NCI-H460 (cell line): Measurements from ENCODE around the genes GTF3C1, APOBR, EIF3C and ATXN2L.

RAMPAGE:
- cytosol, long total RNA: no peak
- long total RNA: no peak
- nucleus, long total RNA: no peak
Measured at GRCh38 chr16:25109599-25109914, 2.0 kb upstream of the LCMT1 start.

GRCh38 chr16:25177988-25178686, 38.6 kb upstream of the AQP8 start:
RAMPAGE:
- cytosol, long total RNA: no peak
- long total RNA: no peak
- nucleus, long total RNA: no peak

DNA sequence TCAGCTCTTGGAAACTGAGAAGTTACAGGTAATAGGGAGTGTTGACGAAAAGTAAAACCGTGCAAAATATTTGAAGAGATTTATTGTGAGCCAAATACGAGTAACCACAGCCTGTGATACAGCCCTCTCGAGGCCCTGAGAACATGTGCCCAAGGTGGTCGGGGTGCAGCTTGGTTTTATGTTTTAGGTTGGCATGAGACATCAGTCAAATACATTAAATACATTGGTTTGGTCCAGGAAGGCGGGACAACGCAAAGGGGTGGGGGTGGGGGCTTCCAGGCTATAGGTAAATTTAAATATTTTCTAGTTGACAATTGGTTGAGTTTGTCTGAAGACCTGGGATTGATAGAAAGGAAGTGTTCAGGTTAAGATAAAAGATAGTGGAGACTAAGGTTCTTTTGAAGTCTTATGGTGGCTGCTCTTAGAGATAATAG, 1.1 kb upstream of the ZKSCAN2 start:
RAMPAGE:
- cytosol, long total RNA: no peak
- long total RNA: no peak
- nucleus, long total RNA: no peak

DNA sequence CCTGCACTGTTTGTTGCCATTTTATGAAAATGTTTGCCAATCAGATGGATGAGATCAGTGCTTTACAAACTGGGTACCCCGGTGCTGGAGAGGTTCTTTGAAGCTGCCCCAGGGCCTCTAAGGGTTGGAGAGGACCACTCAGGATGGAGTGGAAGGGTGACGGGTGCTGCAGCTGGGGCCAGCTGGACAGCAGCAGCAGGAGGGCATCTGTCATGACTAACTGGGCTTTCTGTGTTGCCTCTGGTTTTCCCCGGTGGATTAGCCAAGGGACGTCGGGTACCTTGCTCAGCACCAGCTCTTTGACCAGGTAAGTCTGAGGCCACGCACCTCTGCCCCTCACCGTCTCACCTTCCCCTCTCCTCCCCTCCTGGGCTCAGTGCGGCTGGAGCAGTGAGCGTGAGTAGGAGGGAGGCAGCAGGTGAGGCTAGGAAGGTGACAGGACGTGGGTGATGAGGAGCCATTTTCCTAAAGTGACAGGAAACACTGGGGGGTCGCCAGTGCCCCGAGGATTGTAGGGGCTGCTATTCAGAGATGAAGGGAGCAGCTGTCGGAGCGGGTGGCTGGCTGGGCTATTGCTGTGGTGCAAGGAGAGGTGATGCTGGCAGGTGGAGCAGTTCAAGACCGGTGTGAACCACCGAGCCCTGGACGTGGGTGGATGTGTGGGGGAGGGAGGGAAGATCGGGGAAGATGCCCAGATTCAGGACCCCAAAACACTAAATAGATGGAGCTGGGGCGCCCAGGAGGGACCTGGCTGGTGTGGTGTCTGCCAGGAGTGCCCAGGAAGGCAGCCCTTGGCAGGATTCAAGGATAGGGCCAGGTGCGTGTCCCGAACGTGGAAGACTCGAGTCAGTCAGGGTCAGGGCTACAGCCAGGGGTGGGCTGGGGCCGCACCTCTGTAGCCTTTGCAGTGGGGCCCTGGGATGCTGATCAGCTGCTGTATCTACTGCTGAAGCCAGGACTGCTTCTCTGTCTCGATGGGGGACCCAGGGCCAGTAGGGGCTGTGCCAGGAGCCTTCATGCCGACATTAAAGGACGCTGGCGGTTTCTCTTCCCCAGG, 12.7 kb downstream of the KDM8 start:
RAMPAGE:
- cytosol, long total RNA: no peak
- long total RNA: no peak
- nucleus, long total RNA: no peak

RAMPAGE:
- cytosol, long total RNA: no peak
- long total RNA: no peak
- nucleus, long total RNA: no peak
Measured at GRCh38 chr16:27225835-27226381, 22.6 kb downstream of the KDM8 start.

GRCh38 chr16:27238026-27238669, 30.4 kb downstream of the NSMCE1 start:
RAMPAGE:
- cytosol, long total RNA: no peak
- long total RNA: no peak
- nucleus, long total RNA: no peak

RAMPAGE:
- cytosol, long total RNA: no peak
- long total RNA: no peak
- nucleus, long total RNA: no peak
Measured at GRCh38 chr16:27352273-27352635, 38.5 kb downstream of the IL4R start.

GRCh38 chr16:27365268-27366093, 36.5 kb upstream of the IL21R start:
RAMPAGE:
- cytosol, long total RNA: no peak
- long total RNA: no peak
- nucleus, long total RNA: no peak

DNA sequence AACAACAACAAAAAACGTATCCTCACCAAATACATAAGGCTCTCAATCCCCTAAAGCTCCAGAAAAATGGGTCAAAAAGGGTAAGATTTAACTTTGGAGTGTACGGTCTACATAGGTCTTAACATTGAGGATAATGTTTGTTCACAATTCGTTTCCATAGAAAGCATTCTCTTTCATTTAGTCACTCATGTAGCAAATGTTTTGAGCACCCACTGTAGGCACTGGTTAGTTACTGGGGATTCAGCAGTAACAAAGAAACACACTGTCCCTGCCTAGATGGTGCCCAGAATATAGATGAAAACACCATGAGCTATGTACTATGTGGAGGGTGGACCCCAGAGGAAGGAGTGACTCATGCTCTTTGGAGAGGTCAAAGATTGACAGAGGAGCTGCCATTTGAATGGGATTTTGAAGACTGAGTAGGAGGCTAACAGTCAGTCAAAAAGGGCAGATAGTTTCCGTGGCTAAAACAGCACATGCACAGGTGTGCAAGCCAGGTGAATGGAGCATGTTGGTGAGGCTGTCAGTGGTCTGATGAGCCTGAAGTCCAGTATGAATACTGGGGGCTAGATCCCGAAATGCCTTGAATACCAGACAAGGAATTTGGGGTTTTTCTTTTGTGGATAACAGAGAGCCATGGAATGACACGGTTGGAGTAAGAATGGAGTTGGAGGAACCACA, 6.0 kb downstream of the IL21R start:
RAMPAGE:
- cytosol, long total RNA: no peak
- long total RNA: no peak
- nucleus, long total RNA: no peak

RAMPAGE:
- cytosol, long total RNA: no peak
- long total RNA: no peak
- nucleus, long total RNA: no peak
Measured at GRCh38 chr16:27426277-27426859, 24.4 kb downstream of the IL21R start.

DNA sequence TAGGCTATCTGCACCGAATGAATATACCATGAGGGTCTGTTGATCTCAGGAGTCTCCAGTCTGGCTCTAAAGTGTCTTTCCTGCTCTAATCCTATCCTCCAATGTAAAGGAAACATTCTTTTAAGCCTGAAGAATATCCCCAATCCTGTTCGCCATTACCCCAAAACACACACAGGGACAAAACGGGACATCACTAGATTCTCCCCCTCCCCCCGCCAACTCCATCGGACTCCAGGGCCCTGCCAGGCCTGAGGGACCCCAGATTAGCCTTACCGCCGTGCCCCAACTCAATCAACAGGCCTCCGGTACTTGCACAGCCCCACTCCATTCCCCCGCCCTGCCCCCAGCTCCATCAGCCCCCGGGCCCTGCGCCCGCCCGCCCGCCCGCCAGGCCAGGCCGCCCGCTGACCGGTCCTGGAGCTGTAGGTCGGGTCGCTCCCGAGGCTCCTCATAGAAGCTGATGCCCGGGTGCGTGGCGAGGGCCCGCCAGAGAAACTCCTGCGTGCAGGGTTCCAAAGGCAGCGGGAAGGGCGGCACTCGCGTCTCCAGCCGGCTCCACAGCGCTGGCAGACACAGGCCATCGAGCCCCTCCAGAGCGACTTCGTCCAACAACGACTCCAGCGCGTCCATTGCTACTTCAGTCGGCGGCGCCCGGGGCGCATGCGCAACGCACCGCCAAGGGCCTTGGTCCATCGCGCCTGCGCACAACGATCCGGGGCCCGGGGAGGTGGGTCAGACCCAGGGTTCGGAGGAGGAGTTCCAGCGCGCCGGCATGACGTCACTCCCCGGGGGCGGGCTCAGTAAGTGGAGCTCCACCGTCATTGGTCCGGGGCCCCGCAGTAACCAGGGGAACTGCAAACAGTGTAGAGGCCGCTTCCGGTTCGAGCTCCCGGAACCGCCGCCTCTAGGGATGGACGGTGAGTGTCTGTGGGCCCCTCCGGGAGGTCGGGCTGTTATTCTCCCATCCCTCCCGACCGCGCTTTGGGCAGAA, at the start of gene GTF3C1:
Gene GTF3C1 (minus strand): TSS at position 653 of the 991 bp plus-strand sequence.
RAMPAGE:
- cytosol, long total RNA: start-site peak on the minus strand centred at position 634 of the sequence, 13 bp wide, 122 and 57 reads in 2 replicates; start-site peak on the plus strand centred at position 893 of the sequence, 18 bp wide, 38 and 53 reads in 2 replicates
- long total RNA: start-site peak on the minus strand centred at position 641 of the sequence, 17 bp wide, 187 and 324 reads in 2 replicates
- nucleus, long total RNA: start-site peak on the minus strand centred at position 637 of the sequence, 19 bp wide, 820 and 96 reads in 2 replicates; start-site peak on the plus strand centred at position 891 of the sequence, 26 bp wide, 70 and 114 reads in 2 replicates

GRCh38 chr16:27718651-27719256, 168.8 kb downstream of the KATNIP start:
RAMPAGE:
- cytosol, long total RNA: no peak
- long total RNA: no peak
- nucleus, long total RNA: no peak

DNA sequence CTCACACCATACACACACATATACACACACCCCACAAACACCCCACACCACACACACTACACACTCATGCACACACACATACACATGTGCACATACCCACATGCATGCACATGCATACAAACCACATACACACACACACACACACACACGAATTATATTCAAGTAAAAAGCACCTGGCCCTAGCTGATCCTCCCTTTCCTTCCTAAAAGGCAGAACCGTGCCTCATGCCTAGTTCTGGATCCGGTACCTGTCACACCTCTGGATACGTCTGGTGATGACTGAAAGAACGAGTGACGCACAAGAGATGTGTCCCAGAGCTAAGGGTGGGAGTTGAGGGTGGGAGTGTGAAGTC, 26.3 kb upstream of the GSG1L start:
RAMPAGE:
- cytosol, long total RNA: no peak
- long total RNA: no peak
- nucleus, long total RNA: no peak

RAMPAGE:
- cytosol, long total RNA: no peak
- long total RNA: no peak
- nucleus, long total RNA: no peak
Measured at GRCh38 chr16:28210620-28211689, 810 bp downstream of the XPO6 start.

DNA sequence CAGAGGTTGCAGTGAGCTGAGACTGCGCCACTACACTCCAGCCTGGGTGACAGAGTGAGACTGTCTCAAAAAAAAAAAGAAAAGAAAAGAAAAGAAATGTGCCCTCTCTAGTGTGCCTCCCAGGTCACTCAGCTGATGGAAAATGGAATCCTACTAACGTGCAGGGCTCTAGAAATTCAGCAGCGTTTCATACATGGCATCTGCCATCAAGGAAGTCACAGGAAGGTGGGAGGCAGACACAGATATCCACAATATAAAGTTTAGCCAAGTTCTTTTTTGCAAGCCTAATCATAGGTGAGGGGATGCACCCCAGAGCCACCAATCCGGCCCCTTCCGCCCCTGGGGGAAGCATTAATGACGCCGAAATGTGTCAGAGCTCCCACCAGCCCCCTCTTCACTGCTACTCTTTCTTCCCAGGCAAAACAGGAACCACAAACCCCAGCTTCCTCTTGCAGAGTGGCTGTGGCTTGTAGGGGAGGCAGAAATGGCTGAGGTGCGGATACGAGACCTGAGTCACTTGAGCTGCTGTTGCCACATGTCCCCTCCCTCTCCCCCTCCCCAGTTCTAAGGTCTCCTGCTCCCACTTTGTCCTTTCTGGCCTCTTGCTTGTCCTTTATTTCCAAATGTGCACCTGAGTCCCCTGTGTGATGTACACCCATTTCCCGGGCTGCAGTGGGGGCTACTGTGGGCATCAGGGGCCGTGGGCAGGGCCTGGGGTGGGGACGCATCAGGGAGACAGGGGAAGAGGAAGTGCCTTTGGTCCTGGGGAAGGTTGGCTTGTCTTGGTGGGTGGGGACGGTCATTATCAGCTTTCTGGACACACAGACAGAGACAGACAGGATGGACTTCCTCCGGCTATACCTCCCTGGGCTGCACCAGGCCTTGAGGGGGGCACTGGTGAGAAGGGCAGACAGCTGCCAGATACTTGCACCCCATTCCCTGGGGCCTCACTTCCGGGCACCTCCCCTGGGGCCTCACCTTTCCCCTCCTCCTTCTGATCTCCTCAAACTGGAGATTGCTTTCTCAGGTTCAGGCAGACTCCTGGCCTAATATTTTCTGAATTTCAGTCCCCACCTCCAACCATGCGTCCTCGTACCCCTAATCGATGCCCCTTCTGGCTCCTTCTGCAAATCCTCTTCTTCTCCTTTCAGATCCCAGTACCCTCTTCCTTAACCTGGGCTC, at the start of gene APOBR:
Gene APOBR (plus strand): TSS at position 802 of the 1,182 bp plus-strand sequence.
RAMPAGE:
- cytosol, long total RNA: no peak
- long total RNA: no peak
- nucleus, long total RNA: no peak

DNA sequence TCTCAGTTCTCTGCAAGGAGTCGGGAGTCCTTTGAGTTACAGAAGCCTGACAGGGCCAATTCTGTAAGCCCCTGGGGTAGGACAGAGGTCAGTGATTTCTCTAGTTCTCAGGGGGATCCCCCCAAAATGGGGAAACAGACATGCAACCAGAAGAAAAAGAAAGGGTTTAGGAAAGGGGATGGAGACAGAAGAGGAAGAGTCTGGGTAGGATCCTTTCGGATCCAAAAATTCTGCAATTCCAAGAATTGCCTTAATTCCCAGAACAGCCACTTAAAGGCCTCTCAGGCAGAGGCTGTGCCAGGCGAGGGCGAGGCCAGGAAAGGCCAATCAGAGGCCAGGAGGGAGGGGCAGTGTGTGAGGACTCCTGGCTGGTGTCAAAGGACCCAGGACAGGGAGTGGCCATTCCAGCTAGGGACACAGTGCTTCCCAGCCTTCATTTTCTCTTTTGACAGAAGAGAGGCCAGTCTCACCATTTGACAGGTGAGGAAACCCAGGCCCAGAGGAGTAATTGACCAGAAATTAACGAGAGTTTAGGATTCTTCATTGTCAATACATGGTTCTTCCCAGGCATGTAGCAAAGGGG, 6.5 kb downstream of the NUPR1 start:
RAMPAGE:
- cytosol, long total RNA: no peak
- long total RNA: no peak
- nucleus, long total RNA: no peak

GRCh38 chr16:28711271-28711770, at the start of gene EIF3C:
EIF3C (plus strand) TSS chr16:28711464.
RAMPAGE:
- cytosol, long total RNA: no peak
- long total RNA: no peak
- nucleus, long total RNA: no peak

DNA sequence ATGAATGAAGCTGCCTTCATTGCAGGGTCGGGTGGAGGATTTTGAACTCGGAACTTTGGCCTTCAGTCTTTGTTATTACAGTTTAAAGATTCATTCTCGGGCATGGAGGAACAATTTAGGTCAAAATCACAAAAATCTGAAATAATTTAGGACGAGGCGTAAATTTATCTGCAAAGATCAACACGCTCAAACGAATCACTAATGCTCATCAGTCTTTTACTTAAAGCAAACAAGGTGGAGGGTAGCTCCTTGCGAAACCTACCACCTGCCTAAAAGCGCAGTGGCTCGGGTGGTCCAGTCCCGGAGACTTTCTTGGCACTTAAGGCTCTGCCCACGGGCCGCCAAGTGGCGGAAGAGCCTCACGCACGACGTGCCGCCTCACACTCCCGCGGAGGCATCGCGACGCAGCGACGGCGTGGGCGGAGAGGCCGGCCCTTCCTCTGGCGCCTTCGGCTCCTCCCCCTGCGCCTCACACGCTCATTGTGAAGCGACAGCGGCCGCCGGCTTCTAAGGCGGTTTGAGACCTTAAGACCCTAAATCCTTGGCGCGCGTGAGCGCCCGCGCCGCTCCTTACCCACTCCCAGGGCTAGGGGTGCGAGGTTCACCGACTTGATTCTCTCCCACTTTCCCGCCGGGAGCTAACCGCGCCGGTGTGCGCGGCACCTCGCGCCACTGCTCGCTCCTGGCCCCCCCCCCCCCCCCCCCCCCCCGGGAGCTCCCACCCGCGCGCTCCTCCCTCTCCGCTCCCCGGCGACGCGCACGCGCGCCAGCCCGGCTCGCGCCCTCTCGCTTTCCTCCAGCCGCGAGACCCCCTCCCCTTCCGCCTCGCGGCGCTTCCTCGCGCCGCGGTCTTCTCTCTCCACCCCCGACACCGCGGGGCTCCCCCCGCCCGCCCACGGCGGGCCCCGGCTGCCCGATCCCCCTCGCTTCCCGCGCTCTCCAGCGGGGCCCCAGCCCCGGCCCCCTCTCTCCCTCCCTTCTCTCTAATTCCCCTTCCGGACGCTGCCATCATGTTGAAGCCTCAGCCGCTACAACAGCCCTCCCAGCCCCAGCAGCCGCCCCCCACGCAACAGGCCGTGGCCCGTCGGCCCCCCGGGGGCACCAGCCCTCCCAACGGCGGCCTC, at the start of gene ATXN2L:
Gene ATXN2L (plus strand): TSS at position 750 of the 1,124 bp plus-strand sequence.
RAMPAGE:
- cytosol, long total RNA: no peak
- long total RNA: start-site peak on the plus strand centred at position 443 of the sequence, 86 bp wide, 41 and 139 reads in 2 replicates; start-site peak on the plus strand centred at position 1,034 of the sequence, 449 bp wide, 6 and 9 reads in 2 replicates
- nucleus, long total RNA: start-site peak on the plus strand centred at position 444 of the sequence, 84 bp wide, 17 and 169 reads in 2 replicates

RAMPAGE:
- cytosol, long total RNA: no peak
- long total RNA: no peak
- nucleus, long total RNA: no peak
Measured at GRCh38 chr16:28843540-28844033, 2.6 kb downstream of the TUFM start.

GRCh38 chr16:28866358-28867284, 3.0 kb downstream of the SH2B1 start:
RAMPAGE:
- cytosol, long total RNA: no peak
- long total RNA: no peak
- nucleus, long total RNA: no peak